Neuron (in vitro differentiated cells): Measurements from ENCODE around the genes PIGR and FCAMR.

DNA sequence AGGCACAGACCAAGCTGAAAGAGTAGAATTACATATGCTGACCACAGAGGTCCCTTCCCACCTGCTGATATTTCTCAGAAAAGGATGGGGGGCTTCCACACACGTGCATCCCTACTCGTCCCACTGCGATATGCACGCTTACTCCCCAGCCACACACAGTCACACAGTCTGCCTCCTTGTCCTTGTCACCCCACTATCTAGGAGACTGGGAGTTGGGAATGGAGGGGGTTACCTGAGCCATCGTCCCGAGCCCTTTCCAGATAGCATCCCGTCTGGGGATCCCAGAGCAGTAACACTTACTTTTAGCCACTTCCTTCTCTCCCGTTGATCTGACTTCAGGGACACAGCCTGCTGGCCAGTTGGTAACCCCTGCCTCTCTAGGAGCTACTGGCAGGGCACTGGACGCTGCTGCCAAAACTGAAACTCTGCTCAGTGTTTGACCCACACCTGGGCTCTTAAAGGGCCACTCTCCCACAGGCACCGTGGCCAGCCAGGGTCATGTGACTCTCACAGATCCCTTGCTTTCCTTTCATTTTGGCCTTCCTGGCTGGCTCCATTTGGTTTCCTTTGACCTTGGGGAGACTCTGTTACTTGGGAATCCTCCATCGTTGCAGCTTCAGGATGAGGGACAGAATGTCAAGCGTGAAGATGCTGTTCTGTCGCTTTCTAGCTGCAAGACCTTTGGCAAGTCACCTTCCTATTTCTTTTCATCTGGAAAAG is at the start of gene PIGR:
PIGR (minus strand) TSS at position 431 of the 720 bp plus-strand sequence.
- PRO-cap, result no peak

GRCh38 chr1:206963643-206964239 is 6.5 kb downstream of the FCAMR start:
- PRO-cap, result no peak

DNA sequence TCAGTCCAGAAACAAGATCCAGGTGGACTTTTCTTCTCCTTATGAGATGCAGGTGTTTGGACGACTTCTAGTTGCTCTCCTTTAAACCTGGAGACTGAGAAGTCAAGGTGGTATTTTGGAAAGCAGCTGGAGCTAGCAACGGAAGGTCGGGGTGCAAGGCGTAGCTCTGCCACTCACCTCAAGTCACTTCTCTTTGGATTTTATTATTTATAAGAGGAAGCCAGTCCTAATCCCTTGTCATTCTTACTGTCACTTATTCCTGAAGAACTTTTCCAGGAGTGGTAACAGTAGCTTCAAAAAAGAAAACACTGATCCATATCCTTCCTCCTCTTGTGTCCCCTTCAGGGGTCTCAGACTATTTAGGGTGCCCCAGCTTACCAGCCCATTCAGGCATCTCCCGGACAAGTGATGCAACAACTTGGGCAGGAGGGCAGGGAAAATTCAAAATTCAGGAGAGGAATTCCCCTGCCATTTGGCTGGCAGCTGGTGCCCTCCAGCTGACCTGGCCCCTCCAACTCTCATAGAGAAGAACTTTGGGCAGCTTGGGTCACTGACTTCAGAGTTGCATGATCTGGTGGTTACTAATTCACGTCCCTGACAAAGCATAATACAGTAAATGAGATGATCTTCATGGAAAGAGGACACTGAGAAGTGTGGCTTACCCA is at the start of gene FCAMR:
FCAMR (minus strand) TSS at position 334 of the 665 bp plus-strand sequence.
- PRO-cap, result no peak

GRCh38 chr1:207009297-207009960 is 23.1 kb downstream of the C1orf116 start:
- PRO-cap, result no peak

GRCh38 chr1:207017677-207017964 is 14.9 kb downstream of the C1orf116 start:
- PRO-cap, result no peak

GRCh38 chr1:207030874-207031490 is 1.6 kb downstream of the C1orf116 start:
- PRO-cap, result no peak

GRCh38 chr1:207034017-207034608 is 1.6 kb upstream of the C1orf116 start:
- PRO-cap, result no peak

DNA sequence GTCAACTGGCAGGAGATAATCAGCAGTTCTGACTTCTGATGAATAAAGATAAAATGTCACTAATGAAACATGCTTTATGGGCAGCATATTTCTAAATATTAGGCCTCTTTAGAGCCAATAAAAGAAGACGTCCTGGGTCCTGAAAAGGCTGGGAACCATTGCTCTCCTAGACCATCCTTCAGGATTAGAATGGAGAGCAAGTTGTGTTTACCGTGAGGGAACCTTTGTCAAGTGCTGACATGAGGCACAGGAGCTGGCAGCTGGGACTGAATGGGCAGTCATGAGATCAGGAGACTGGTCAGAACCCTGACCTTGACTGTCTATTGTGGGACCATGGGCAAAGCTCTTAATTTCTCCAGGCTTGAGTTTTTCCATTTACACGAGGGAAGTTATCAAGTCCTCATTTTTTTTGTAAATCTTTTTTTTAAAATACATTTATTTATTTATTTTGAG is 5.1 kb downstream of the PFKFB2 start:
- PRO-cap, result no peak

DNA sequence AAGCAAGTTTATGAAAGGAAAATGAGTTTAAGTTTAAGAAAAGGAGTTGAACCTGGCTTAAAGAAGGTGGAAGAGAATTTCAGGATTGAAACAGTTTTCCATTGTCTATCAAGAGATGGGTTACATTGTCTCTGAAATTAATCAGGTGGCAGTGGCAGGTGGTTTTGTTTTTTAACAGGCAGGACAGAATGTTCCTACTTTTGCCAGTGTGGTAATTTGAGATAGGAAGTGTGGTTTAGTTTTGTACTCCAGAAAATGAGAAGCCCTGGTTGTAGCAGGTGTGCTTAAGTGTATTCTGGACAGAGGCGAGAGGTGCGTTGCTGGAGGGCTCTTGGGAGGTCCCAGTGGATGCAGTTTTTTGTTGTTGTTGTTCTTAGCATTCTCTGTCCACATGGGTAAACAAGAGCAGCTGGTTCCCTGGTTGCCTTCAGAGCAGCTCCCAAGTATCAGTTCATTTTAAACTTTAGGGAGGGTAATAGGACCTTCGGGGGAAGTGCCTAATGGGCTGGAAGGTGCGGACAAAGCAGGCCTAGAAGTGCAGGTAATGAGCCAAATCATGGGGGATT is 5.8 kb downstream of the PFKFB2 start:
- PRO-cap, result no peak

GRCh38 chr1:207071257-207071732 is 17.4 kb upstream of the C4BPB start:
- PRO-cap, result no peak

GRCh38 chr1:207104644-207104908 is 543 bp downstream of the C4BPA start:
- PRO-cap, result no peak

GRCh38 chr1:207333148-207334071 is 11.9 kb downstream of the CD55 start:
- PRO-cap, result no peak

DNA sequence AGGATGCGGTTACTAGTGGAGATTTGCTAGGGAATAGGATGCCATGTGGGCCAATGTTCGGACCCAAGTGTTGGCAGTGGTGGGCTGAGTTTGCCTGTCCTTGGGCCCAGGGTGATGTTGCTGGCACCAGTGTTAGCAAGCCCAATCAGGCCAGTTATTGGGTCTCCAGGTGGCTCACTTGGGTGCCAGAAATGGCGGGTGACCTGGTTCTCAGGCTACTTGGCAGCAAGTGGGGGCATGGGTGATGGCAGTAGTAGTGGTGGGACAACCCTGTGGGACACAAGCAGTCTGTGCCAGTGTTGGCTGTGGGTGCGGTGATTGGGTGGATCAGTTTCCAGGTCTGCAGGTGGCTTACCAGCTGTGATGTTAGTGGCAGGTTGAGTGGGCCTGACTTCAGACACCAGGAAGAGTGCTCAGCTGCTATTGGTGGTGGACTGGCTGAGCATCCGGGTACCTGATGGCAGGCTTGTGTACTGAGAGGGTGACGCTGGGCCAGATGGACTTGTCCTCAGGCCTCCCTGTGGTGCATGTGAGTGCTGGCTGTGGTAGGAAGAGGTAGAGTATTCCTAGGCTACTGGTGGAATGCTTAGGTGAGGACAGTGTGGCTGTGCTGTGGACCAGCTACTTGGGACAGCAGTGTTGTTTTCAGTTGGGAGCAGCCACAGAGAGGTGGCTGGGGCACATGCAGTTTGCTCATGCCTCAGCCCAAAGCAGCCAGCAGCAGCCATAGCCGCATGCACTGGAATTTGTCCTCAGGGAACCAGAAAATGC is 24.6 kb downstream of the CD55 start:
- PRO-cap, result no peak

DNA sequence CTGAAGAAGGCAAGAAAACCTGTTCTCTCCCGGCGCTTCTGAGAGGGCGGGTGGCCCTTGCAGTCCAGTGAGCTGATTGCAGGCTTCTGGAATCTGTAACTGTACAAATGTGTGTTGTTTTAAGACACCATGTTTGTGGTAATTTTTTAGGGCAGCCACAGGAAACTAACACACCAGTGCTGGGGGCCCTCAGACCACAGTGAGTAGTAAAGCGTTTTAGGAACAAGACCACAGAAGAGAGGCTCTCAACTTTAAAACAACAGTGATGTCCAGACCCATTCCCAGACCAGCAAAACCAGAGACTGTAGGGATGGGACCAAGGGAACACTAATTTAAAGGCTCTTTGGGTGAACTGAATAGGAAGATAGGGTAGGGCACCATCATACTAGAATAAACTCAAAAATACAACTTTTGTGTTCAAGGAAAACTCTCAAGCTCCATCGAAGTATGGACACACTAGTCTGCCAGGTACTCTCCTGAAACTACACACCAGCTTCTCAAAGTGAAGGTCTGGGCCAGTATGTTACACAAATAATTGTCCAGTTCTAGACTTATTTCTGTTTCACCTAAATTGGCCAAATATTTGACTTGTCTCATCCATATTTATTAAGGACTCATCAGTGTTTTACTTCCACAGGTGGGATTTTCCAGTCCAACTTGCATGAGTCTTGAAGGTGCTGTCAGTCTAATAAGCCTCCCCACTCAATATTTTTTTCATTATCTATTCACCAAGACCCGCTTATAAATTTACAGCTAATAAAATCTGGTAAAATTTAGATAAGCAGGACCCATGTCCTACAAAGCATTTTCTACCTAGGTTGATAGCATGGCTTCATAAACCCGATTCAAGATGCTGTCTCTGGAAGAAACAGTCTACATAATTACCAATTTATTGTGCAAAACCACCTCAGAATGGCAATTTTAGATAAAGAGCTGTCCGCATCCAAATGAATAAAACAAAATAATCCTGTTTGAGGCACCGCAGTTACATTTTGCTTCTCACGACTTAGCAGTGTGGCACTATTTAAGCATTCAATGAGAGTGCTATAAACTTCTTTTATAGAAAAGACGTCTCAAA is 47.5 kb downstream of the CD46 start:
- PRO-cap, result no peak

GRCh38 chr1:207803402-207804624 is 52.0 kb downstream of the CD46 start:
- PRO-cap, result no peak

GRCh38 chr1:207810795-207811458 is 59.1 kb downstream of the CD46 start:
- PRO-cap, result no peak

DNA sequence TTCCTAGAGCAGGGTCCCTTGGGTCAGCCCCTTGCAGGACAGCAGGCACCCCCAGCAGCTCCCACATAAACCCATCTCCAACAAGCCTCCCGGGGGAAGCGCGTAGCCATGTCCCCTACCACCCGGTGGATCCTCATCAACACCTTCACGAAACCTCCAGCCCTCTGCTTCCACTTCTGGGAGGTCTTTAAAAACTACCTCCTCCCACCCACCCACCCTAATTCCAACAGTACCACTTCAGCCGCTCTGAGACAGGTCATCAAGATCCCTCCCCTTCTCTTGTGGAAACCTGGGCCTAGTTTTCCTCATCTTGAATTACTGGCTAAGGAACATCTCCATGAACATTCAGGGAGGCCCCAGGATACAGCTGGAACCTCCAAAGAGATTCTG is 59.6 kb downstream of the CD46 start:
- PRO-cap, result no peak

GRCh38 chr1:207825679-207826290 is 73.9 kb downstream of the CD46 start:
- PRO-cap, result no peak

GRCh38 chr1:207831818-207832345 is 79.0 kb downstream of the CD34 start:
- PRO-cap, result no peak

GRCh38 chr1:207844997-207845606 is 65.8 kb downstream of the CD34 start:
- PRO-cap, result no peak